H7 (cell line): ENCODE measurements around a stretch of chr10.

DNA sequence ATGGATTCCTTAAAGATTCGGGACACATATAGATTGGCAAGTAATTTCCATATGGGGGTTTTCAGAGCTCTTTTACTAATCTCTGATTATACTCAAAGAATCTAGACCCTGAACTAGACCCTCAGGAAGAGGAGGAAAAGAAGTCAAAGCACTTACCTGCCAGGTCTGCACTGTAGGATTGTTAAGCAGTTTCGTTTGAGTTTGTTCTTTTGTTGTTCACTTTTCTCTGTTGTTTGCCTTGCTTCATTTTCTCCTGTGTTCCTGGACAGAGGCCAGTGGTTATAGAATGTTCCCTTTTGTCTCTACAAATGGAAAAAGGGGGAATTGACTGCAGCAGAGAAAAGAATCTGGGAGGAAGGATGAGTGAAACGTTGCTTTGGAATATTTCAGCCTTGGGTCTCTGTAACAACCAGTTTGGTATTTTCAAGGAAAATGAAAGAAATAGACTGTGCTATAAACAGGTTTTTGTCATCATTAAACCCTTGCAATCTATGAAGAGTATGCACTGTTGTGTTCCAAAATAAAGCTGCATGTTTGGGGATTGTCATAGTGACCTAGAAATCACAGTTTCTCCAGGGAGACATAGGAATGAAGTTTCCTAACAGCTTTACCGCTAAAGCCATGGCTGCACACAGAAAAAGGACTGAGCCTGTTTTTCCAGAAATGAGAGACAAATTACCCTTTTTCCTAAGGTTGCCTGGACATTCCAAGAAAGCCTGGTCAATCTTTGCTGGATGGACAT lies 60.8 kb upstream of the HABP2 start:
- RAMPAGE, long total RNA, result no peak

DNA sequence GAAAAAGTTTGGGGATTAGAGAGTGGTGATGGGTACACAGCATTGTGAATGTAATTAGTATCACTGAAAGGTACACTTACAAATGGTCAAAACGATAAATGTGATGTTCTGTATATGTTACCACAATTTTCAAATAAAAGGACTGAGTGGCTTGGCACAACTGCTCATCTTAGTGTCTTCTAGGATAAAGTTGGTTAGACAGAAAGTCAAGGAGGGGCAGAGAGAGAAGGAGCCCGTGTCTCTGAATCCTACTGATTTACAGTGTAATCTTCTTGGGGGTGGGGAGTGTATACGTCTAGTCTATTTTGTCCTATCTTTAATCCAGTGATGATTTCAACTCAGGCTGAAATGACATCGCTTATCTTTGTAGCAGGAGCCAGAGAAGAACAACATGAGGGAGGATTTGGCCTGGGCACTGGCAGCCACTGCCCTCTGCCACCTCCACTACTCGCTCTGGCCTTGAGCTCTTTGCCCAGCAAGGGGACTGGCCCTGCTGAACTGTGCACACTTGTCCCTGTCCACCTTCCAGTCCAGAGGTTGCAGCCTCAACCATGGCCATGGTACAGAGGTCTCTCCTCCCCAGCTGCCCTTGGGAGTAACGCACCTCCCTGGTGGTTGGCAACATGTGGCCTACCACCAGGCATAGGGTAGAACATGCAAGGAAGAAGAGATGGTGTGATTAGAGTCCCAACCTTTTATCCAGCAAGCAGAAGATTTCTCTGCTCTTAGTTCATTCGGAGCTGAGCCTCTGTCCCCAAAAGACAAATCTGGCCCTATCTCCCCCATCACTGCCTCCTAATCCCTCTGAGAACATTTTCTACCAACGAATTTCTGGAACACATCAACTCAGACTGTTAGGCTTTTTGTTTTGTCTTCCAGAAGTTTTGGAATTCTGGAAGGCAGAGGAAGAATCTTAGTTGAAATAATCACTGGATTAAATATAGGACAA lies 8.3 kb downstream of the HABP2 start:
- RAMPAGE, long total RNA, result no peak

DNA sequence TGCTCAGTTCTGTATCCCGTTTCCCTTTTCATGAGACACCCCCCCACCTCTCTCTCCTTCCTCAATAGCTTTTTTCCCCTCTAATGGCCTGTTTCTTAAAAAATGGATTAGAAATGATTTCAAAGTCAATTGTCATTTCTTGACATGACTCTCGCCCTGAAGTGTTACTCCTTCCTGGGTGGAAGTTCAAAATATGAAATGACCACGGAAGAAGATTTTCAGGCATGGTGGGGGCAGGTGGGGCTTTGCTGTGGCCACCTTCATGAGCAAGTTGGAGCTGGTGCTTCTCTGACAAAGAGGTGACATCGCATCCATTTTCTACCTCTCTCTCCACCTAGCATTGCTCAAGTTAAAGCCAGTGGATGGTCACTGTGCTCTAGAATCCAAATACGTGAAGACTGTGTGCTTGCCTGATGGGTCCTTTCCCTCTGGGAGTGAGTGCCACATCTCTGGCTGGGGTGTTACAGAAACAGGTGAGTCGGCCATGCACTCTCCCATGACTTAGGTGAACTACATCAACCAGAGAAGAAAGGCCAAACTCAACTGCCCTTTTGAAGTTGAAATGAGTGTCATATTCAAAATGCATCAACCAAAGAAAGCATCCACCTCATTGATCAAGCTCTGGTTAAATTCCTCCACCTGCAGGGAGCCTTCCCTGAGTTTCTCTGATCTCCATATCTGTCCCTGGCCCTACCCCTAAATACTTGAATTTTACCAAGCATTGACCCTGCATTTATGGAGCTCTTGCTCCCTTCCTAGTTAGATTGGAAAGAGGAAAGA lies 31.1 kb downstream of the HABP2 start:
- RAMPAGE, long total RNA, result no peak

DNA sequence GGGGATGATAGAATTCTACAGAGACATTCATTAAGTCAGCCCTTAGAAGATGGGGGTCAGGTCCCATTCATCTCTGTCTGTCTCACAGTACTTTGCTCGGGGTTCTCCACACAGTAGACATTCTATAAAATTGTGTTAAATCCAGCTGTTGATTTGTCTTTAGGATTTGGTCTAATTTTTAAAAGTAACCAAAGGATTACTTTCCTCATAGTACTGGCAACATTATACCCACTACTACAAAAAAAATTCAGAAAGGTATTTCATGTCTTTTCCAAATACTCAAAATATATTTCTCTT lies 31.8 kb downstream of the HABP2 start:
- RAMPAGE, long total RNA, result no peak

DNA sequence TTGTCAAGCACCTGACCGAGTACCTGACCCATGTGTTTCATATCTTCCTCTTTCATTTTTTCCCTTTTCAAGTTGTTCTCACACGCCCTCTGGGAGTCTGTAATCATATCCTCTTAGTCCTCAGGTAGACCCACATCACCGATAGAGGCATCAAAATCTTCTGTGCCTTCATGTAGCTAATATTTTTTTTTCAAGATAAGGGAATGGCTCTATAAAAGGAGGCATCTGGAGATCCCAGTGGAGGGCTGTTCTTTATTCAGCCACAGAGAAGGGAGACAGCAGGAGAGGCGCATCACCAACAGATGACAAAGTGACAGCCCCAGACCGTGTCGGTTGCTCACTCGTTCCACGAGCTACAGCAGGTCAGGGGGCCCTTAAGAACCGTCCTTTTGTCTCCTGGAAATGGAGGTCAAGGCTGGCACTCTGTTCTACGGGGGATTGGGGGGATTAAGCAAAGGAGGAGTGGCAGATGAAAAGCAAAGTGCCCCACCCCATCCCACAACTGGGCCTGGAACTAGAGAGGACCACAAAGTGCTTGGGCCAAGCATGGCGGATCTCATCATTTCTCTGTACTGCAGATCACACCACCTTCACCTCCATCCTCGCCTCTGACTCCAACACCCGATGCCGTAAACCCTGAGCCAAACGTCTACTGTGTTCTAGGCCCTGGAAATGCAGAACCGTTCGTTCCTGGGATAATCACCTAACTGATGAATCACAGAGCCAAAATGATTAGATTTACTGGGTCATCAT lies 40.2 kb downstream of the HABP2 start:
- RAMPAGE, long total RNA, result no peak

DNA sequence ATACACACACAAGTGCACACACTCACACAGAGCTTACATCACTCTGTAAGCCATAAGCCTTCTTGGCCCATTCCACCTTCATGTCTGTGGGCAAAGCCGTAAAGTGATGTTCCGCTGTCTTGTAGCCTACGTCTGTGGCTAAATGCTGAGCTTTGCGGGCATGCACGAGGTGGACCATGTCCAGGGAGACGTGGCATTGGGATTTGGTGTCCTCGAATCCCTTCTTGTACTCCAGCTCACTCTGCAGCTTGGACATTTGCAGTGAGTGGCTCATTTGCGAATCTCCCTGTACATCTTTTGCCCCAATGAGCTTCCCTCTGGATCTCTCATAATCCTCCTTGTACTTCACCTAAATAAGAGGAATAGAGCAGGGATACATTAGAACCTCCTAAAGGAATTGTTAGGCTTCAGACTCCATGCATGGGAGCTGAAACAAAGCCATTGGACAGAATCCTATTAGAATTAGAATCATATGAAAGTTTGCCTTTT lies 42.0 kb downstream of the NRAP start:
- RAMPAGE, long total RNA, result no peak

DNA sequence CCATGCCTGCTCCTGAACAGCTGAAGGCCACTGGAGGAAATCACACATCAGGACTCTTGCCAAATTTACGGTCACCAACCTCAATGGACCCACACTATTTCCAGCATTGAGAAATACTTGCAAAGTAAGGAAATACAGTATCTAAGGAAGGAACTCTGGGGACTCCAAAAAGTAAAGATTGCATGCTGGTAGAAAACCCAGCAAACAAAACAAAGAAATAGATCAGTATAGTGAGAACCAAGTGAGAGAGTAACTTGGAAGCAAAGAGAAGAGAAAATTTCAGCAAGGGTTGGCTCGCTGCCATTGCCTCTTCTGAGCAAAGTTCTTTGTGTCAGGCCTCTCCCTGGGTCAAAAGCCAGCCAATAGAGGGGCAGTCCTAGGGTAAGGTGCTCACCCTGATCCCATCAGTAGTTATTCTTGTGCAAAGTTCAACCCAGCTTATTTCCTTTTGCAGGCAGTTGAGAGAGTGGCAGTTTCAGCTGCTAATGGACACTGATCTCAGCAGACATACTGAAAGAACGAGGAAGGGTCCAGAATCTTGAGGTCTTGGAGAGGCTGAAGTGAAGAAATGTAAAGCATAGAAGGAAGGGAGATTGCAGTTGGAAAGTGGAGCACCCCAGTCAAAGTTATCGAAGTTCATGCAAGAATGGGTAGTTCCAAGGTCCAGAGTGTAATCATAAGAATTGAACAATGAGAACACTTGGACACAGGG lies 4.9 kb upstream of the PLEKHS1 start:
- RAMPAGE, long total RNA, result no peak

GRCh38 chr10:114239907-114240348 lies 874 bp downstream of the VWA2 start:
- RAMPAGE, long total RNA, result no peak

DNA sequence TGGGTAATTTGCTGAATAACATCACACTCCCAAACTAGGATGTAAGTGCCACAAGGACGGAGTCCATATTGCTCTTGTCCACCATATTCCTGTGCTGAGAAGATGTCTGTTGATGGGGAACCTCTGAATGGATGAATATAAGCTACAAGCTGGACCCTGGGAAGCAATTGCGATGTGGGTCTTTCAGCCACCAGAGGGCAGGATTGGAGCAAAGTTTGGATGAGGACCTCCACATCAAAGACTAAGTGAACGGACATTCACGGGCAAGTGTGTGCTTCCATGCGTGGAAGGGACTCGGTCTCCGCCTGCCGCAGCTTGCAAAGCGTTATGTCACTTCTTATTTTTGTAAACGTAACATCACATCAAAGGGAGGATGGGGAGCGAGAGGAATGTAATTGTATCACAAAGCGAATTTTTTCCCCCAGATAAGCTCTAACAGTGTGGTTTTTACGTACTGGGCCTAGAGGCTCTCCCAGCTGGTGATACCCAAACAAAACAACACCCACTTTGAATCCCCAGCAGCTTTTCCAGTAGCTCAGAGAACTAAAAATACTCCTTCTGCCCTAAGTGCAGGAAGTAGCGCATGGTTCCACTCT lies 65.0 kb downstream of the VWA2 start:
- RAMPAGE, long total RNA, result no peak

DNA sequence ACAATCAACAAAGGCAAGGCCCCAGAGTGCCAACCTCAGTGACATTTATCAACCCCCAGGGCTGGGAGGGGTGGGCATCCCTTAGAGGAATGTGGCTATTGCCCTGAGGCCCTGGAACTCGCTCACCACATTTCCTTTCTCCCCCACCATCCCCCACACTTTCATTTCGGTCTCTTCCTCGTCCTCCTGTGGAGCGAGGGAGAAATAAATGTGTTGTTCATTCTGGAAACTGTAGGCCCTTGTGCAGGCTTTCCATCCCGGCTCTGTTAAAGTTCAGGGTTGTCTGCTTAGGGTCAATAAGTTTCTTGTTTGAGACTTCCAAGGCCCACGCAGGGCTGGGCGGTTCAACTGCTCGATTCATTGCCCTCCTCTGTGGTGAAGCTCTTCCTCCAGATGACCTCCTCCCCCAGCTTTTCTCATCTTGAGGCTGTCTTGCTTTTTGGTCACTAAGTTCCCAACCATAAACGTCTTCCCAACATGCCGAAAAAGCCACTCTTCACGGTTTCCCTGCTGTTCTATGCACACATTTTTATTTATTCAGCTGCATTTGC lies 57.7 kb downstream of the AFAP1L2 start:
- RAMPAGE, long total RNA, result no peak

DNA sequence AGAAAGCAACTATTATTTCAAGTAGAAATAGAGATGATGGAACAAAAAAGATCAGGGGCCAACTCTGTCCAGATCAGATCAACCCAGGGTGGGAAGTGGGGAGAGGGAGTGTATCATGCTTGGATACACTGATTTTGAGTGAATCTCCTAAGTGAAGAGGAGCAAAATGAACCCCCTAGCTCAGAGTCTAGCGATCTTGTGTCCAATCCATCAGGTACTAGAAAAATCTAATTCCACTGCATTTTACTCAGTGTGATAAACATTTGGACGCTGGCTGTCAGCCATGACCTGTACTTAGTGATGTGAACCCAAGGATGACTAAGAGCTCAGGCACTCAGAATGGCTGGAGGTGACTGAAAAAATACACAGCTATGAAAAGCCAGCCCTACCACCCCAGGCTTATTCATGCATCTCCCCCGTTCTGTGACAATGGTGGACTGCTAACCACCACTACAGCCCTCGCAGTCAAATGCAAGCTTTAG lies 15.0 kb downstream of the AFAP1L2 start:
- RAMPAGE, long total RNA, result no peak

- RAMPAGE, long total RNA, result no peak
Observed at GRCh38 chr10:114472100-114472639, 67.9 kb upstream of the AFAP1L2 start.

GRCh38 chr10:114499526-114500282 lies 95.4 kb upstream of the AFAP1L2 start:
- RAMPAGE, long total RNA, result no peak

DNA sequence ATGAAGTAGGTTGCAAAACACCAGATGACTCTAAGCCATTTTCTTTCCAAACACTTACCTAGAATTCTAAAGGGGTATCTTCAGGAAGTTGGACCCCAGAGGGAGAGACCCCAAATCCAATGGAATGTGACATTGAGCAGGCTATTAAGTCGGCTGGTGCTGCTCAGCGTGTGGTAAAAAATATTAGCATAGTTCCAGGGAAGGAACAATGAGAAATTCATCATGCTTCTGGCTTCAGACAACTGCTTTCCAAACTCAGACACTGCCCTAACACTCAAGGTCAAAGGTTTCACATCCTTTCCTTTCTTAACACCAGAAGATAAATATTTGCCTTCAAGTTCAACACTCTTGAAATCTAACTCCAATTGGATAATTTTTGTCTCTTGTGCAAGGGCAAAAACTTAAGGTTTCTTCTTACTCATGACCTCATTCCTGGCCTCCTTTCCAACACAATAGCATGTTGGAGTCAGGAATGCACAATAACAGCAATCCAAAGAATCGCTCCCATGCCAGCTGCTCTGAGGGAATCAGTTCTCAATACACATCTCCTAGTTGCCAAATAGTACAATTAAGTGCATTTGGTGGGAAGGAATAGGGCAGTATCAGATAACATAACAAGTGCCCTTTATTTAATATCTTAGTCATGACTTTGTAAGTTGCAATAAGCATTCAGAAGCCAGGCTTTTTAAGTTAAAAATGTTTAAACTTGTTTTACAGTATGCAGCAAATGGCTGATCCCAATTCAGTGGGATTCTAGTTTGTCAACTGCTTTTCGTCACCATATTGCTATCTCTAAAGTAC lies 100.9 kb upstream of the AFAP1L2 start:
- RAMPAGE, long total RNA, result no peak

- RAMPAGE, long total RNA, result no peak
Observed at GRCh38 chr10:114534853-114535488, 123.1 kb downstream of the ABLIM1 start.

DNA sequence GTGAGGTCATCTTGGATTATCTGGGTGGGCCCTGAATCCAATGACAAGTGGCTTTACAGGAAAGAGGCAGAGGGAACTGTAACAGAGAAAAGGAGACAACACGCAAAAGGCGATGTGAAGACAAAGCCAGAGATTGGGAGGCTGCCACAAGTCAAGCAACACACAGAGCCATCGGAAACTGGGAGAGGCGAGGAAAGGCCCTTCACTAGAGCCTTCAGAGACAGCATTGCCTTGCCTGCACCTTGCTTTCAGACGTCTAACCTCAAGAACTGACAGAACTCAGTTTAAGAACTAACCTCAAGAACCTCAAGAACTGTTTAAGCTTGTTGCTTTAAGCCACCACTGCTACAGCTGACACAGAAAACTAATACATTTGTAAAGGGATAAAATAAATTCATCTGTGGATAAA lies 117.1 kb downstream of the ABLIM1 start:
- RAMPAGE, long total RNA, result no peak

- RAMPAGE, long total RNA, result no peak
Observed at GRCh38 chr10:114576789-114577584, 81.1 kb downstream of the ABLIM1 start.

GRCh38 chr10:114613613-114613990 lies 44.5 kb downstream of the ABLIM1 start:
- RAMPAGE, long total RNA, result no peak

DNA sequence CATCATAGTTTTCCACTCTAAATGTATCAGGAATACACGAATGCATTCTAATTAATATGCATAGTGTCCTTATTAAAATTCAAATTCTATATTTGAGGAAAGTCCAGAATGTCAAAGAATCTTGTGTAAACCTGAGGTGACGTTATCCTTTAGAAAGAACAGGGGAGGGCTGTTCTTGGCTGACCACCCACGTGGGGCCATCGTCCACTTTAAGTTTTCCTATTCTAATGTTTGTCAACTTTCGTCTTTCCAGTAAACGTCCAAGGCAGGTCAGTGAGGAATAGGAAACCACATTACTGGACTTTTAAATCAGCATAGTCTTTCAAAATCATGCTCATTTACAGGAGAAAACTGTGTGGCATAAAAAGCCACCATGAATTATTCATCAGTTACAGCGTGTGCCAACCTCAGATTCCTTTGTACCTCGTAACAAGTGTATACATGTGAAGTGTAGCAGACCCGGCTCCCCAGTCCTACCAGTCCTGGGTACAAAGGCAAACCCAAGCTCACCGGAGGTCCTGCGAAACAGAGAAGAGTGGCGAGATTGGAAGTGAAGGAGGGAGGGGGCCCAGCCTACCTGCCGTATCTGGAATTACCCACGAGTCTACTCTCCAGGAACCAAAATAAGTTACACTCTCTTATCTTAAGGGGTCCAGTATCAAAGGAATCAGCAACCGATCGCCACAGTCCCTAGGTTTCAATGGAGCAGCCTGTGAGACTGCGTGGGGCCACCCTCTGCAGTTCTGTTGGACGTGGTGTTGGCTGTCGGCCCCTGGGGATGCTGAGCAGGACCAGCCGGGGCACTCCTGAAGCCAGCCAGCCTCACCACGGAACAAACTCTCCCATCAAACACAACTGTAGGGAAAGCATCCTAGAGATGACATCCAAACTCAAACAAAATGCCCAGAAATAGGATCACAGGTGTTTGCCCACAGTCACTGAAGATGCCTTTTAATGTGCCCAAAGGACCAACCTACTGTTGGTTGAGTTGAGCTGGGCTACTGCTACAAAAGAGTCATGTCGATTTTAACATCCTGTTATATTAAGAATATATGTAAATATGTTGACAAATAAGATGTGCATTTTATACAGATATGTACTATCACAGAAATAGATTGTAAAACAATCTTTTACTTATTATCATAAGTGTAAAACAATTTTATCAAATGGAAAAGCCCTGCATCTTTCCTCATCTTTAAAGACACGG lies 25.4 kb upstream of the ABLIM1 start:
- RAMPAGE, long total RNA, result no peak

DNA sequence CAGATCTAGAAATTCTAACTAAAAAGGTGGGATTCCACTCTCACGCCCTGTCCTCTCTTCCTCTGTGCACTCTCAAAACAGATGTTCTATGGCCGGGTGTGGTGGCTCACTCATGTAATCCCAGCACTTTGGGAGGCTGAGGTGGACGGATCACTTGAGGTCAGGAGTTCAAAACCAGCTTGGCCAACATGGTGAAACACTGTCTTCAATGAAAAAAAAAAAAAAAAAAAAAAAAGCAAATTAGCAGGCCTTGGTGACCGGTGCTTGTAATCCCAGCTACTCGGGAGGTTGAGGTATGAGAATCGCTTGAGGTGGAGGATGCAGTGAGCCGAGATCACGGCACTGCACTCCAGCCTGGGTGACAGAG lies 52.6 kb upstream of the FHIP2A start:
- RAMPAGE, long total RNA, result no peak